Right atrium auricular region (tissue), 2 donors: ENCODE measurements around the gene SMIM3.

DNA sequence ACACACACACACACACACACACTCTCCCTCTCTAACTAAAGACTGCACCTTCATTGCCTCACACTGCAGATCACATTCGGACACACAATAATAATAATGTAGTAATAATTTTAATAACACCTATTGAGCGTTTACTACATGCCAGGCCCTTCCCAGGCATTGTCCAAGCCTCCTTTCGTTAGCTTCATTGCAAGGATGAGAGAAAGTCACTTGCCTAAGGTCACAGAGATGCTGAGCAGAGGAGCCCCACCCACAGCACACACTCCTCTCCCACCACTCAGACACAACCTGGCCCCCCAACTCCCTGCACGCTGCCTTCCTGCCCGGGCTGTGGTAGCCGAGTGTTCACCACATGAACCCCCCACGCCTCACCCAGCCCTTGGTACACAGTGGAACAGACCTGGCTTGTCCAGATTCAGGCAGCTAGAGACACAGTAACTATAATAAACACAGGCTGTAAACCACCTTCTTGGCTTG is 56.0 kb upstream of the SYNPO start:
- PRO-cap = no peak
- RAMPAGE, long total RNA, 2 experiments = no peak in any of the 2 experiments

- PRO-cap = no peak
- RAMPAGE, long total RNA, 2 experiments = no peak in any of the 2 experiments
These were observed 54.6 kb upstream of the SYNPO start for GRCh38 chr5:150585649-150586432.

GRCh38 chr5:150593475-150594323 is 46.8 kb upstream of the SYNPO start:
- PRO-cap = unidirectional peak, plus-strand start at chr5:150593887
- RAMPAGE, long total RNA, 2 experiments = no peak in any of the 2 experiments

DNA sequence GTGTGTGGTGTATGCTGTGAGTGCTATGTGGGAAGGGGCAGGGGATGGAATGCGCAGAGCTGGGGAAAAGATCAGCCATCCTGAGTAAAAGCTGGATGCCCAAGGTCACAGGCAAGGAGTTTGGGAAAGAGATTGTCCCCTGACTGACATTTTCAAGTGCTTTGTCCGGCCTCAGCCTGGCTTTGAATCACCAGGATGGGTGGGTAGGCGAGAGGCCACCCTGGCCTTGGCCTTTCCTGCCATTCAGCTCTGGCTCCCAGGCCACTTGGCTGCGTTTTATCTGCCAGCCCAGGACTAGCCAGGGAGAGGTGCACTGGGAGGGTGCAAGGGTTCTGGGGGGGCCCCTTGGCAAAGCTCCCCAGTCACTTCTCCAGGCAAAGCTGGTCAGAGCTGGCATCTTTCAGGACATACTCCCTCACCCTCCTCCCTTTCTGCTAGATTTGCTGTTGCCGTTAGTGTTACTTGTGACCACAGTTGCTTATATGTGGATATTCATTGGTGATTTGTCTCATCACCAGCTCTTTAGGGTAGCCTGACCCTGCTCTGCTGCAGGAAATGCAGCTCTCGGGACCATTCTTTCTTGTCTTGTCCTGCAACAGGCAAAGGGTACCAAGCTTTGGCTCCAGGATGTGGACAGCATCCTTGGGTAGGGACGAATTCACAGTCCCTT is 37.3 kb upstream of the SYNPO start:
- PRO-cap = bidirectional peak, plus-strand start at position 242 of the sequence, minus-strand start at position 158 of the sequence
- RAMPAGE, long total RNA, 2 experiments = no peak in any of the 2 experiments

DNA sequence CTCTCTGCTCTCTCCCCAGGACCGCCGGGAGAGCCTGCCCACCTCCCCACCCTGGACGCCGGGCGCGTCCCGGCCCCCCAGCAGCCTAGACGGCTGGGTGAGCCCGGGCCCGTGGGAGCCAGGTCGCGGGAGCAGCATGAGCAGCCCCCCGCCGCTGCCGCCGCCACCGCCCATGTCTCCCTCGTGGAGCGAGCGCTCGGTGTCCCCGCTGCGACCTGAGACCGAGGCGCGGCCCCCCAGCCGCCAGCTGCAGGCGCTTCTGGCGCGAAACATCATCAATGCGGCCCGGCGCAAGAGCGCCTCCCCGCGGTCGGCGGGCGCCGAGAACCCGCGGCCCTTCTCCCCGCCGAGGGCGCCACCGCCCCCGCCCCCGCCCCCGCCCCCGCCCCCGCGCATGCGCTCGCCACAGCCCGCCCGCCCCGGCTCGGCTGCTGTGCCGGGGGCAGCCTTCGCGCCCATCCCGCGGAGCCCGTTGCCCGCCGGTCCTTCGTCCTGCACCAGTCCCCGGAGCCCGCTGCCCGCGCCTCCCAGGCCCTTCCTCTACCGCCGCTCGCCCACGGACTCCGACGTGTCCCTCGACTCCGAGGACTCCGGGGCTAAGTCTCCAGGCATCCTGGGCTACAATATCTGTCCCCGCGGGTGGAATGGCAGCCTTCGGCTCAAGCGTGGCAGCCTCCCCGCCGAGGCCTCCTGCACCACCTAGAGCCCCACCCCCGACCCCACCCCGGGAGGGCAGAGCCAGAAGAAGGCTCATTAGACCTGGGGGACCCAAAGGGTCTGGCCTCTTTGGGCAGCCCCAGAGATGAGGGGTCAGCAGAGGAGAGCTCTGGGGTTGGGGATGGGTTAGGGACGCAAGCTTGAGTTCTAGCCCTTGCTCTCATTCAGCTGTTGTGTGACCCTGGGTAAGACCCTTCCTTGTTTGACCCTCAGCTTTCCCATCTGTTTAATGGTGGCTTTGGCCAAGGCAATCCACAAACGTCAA is 4.4 kb upstream of the MYOZ3 start:
- PRO-cap = bidirectional peak, plus-strand start at position 458 of the sequence, minus-strand start at position 174 of the sequence
- RAMPAGE, long total RNA, 2 experiments = no peak in any of the 2 experiments

DNA sequence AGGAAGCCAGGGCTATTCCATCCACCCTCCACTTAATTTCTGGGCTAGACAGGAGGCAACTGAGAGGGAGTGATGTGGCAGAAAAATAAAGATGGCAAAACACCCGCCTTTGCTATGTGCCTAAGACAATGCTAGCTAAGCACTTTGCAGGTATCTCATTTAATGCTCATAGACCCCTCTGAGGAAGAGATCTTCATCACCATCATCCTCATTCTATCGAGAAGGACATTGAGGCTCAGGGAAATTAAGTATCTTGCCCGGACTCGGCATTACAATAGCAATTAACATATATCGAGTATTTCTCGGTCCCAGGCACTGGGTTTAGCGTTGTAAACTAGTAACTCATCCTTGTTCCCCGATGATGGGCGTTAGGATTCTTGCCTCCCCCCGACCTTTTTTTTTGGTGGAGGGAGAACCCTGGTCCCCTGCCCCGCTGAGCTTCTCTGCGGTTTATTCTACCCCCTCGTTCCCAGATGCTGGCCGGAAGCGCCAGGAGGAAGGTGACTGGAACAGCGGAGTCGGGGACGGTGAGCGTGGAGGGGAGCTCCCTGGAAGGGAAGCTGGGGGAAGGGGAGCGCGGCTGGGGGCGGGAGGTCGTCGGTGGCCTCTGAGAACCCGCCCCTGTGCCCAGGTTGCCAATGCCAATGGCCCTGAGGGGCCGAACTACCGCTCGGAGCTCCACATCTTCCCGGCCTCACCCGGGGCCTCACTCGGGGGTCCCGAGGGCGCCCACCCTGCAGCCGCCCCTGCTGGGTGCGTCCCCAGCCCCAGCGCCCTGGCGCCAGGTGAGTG is 10.3 kb downstream of the MYOZ3 start:
- PRO-cap = unidirectional peak, plus-strand start at position 472 of the sequence
- RAMPAGE, long total RNA, 2 experiments = start-site peak on the plus strand in 1 of 2 experiments, centred at position 494 of the sequence, 5 reads per replicate

GRCh38 chr5:150706153-150706806 is 5.4 kb upstream of the RBM22 start:
- PRO-cap = no peak
- RAMPAGE, long total RNA, 2 experiments = no peak in any of the 2 experiments

DNA sequence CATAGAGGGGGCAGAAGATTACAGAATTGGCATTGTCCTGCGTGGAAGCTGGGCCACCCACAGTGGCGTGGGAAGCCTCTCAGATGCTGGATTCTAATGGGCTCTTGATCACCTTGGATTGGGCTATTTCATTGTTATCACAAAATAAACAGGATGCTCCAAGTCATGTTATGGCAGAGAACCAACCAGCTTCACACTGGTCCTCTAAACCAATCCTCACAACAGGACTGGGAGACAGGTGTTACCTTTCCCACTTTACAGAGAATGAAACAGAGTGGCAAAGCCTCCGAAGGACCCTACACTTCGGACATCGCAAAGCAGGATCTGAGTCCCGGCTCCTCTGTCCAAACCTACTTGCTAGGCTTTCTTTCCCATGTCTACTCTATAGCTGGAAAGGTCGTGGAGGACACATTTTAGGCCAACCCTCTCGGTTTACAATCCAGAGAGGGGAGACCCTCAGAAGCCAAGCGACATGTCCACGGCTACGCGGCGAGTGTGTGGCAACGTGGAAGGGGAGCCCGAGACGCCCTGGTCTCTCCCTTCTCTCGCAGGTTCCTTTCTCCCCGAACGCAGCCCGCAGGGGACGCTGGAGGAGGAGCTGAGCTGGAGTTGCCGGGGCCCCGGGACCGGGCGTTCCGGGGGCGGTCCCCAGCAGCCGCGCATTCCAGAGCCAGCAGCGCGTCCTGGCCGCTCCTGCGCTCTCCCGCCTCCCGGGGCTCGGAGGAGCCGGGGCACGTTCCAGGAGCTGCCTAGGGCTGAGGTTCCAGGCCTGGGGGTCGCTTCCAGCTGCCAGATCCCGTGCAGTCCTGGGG is at the start of gene SMIM3:
Gene SMIM3 (plus strand): TSS at position 660 of the 812 bp plus-strand sequence.
- PRO-cap = bidirectional peak, plus-strand start at position 272 of the sequence, minus-strand start at position 98 of the sequence; bidirectional peak, plus-strand start at position 708 of the sequence, minus-strand start at position 585 of the sequence
- RAMPAGE, long total RNA, 2 experiments = start-site peak on the plus strand in 2 of 2 experiments, centred at positions 683 to 695 of the sequence, 396 to 1,345 reads per replicate

DNA sequence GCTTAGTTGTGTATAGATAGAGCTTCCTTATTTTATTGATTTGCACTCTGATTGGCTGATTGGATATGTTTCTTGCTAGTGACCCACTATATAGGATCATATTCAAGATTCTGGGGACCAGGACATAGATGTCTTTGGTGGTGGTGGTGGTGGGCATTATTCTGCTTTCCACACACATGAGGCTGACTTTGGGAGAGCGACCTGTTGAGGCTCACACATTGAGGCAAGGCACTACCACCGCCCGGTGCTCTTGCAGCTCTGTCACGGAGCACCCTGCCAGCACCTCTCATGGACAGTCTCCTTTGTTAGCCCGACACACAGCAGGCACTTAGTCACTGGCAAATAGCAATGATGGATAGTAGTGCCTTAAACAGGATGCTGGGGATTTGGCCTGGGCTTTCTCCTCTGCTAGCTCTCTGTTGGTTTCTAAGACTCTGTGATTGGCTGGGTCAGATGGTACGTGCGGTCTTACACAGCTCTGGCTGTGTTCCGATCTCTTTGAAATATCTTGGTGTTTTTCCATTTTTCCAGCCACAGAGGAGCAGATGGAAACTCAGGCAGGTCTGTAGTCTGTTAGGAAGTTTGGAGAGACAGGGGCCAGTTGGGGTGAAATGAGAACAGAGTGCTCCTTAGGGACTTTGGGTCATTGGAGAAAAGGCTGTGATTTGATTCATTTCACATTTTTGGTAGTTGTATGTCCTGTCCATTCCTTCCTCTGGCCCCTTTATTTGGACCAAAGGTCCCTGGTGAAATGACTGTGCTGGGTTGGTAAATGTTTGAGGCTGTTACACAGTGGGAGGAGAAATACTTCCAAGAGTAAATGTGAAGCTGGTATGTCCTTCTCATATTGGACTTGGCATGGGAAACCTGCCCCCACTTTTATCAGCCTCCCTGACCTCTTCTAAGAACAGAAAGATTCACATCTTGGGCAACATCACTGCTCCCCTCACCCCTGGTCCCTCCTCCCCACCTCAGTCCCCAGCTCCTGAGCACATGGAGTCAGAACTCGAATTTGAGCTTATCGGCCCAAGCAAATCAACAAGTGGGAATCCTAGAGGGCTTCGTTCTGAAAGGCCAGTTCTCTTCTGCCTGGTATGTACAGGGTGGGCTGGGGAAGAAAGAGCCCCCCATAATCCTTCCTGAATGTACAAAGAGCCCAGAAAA is 3.3 kb downstream of the SMIM3 start:
- PRO-cap = bidirectional peak, plus-strand start at position 534 of the sequence, minus-strand start at position 304 of the sequence
- RAMPAGE, long total RNA, 2 experiments = no peak in any of the 2 experiments

- PRO-cap = no peak
- RAMPAGE, long total RNA, 2 experiments = no peak in any of the 2 experiments
These were observed 25.3 kb downstream of the ZNF300 start for GRCh38 chr5:150879534-150879733.

DNA sequence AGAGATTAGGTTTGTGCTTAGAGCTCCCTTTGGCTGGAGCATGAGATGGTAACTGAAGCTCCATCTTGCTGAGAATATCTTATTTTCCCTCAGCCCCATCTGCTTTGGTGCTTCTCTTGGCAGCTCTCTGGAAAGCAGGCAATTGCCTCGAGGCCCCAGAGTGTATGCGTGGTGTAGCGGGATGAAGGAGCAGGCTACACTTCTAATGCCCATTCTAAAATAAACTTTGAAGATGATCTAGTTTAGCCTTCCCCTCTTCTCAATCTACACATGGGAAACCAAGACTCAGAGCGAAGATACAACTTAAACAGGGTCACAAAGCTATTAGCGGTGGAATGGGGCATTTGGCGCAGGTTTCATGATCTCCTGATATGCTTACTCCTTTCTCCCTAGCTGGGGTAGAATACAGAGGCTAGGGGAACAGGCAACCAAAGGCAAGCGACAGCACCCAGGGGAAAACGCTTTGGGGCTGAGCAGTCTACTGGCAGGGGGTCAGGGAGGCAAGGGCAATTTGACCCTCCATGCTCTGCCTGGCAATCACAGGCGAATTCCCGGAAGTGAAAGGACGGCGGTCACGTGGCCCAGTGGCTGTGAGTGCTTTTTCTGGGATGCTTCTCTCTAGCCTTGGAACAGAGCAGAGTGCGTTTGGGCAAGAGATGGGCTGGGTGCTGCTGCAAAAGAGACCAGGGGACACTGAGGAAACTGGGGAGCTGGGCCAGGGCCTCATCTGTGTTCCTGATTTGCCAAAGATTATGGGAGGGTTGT is 5.5 kb downstream of the GPX3 start:
- PRO-cap = unidirectional peak, plus-strand start at position 642 of the sequence
- RAMPAGE, long total RNA, 2 experiments = no peak in any of the 2 experiments

- PRO-cap = no peak
- RAMPAGE, long total RNA, 2 experiments = start-site peak on the plus strand in 1 of 2 experiments, at chr5:151027916-151028357 at its widest, 2,532 reads per replicate
These were observed 7.5 kb downstream of the GPX3 start for GRCh38 chr5:151027847-151028280.

- PRO-cap = bidirectional peak, plus-strand start at chr5:151030604, minus-strand start at chr5:151030450
- RAMPAGE, long total RNA, 2 experiments = no peak in any of the 2 experiments
These were observed 10.0 kb downstream of the GPX3 start for GRCh38 chr5:151030255-151030949.

- PRO-cap = no peak
- RAMPAGE, long total RNA, 2 experiments = no peak in any of the 2 experiments
These were observed 26.2 kb downstream of the TNIP1 start for GRCh38 chr5:151054520-151055051.

- PRO-cap = no peak
- RAMPAGE, long total RNA, 2 experiments = no peak in any of the 2 experiments
These were observed 24.1 kb downstream of the TNIP1 start for GRCh38 chr5:151056519-151057303.

GRCh38 chr5:151062709-151063321 is 18.0 kb downstream of the TNIP1 start:
- PRO-cap = no peak
- RAMPAGE, long total RNA, 2 experiments = no peak in any of the 2 experiments

- PRO-cap = unidirectional peak, minus-strand start at chr5:151096286
- RAMPAGE, long total RNA, 2 experiments = no peak in any of the 2 experiments
These were observed 15.4 kb upstream of the TNIP1 start for GRCh38 chr5:151096044-151096763.

DNA sequence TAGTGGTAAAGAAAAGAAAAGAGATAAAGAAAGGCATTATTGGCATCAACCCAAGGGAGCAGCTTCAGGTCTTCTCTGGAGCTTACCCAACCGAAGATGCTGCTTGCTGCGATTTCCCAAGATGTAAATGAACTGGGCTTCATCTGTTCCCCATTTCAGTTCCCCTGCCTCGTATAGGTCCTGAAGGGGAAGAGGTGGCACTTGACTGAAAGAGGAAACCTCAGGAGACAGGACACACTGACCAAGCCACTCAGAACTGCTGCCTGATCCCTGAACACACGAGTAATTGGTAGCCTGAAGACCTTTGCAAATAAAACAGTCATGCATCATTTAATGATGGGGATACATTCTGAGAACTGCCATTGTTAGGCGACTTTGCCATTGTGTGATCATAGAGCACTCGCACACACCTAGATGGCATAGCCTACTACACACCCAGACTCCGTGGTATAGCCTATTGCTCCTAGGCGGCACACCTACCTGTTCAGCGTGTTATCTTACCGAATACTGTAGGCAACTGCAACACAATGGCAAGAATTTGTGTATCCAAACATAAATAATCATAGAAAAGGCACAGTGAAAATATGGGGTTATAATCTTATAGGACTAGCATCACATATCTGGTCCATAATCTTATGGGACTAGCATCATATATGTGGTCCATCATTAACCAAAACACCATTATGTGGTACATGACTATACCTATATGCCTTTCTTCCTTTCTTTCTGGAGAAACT is 24.4 kb downstream of the ANXA6 start:
- PRO-cap = no peak
- RAMPAGE, long total RNA, 2 experiments = no peak in any of the 2 experiments

- PRO-cap = unidirectional peak, plus-strand start at chr5:151150562
- RAMPAGE, long total RNA, 2 experiments = no peak in any of the 2 experiments
These were observed 7.0 kb downstream of the ANXA6 start for GRCh38 chr5:151150284-151151309.

- PRO-cap = no peak
- RAMPAGE, long total RNA, 2 experiments = no peak in any of the 2 experiments
These were observed 17.1 kb upstream of the ANXA6 start for GRCh38 chr5:151174511-151175235.